ENCODE results near the gene ERLIN1.

DNA sequence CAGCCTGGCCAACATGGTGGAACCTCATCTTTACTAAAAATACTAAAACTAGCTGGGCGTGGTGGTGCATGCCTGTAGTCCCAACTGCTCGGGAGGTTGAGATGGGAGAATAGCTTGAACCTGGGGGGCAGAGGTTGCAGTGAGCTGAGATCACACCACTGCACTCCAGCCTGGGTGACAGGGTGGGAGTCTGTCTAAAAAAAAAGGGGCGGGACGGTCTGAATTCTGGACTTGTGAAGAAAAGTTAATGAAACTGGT lies 29.8 kb upstream of the HPS1 start:
- PRO-cap: no peak

DNA sequence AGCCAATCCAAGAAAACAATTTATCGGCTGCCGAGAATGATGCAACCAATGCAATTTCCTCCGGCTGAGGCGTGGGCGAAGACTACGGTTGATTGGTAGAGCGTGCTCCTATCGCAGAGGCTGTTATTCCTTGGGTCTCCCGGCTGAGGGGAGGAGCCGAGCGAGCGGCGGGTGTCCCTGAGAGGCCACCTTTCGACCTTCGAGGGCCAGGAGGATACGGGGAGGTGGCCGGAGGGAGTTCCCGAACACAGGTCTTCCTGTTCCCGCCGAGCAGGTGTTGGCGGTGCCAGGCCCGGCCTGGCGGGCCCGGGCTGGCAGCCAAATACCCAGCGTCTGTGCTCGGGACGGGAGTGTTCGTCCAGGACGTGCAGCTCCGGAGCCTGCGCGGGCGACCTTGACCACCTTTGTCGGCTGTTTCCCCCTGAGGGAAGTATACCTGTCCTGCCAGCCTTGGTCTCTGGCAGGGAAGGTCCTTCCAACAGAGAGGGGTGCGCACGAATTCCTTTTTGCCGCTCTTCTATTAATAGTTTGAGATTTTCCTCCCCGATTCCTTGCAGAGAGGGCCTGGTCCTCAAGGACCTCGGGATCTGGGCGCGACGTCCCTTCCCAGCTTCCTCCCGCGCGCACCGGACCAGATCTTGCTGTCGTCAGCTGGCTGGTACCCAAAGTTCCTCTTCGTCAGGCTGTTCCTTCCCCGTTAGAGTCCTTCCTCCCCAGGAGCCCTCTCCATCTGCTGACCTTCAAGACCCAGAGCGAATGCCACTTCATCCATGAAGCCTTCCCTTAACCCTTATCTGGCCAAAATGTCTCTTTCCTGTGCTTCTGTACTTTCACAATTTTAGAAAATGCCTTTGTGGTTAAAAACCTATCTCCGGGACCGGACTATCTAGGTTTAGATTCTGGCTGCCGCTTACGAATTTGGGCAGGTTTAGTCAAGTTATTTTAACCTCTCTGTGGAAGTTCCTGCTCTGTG lies 640 bp upstream of the GOT1 start:
- PRO-cap: bidirectional peak, plus-strand start at position 159 of the sequence, minus-strand start outside the sequence; unidirectional peak, plus-strand start at position 325 of the sequence; unidirectional peak, minus-strand start at position 396 of the sequence; unidirectional peak, minus-strand start at position 625 of the sequence; unidirectional peak, minus-strand start at position 732 of the sequence

DNA sequence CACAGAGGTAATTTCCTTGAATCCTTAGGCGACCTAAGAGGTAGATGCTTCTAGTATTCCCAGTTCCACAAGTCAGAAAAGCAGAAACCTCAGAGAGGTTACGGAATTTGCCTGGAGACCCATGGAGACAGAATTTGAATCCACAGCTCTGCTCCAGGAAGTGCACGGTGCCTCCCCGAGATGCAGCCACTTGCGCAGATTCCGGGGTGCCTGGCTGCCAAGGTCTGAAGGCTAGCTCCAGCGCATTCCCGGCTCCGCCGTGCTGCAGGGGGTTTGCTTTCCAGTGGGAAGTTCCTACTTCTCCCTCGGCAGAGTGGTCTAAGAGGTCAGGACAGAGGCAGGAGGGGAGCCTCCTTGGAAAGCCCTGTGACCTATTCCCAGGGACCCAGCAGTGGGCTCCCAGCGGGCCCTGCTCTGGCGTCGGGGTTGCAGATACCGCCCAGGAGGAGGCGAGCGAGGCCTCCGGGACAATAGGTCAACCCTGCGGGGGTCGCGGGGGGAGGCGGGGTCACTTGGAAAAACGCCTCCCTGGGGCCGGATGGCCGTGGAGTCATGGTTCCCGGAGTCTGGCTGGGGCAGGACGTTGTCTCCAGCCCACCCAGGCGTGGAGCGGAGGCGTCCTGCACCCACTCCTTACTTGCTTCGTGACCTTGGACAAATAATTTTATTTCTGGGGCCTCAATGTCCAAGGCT lies 10.0 kb upstream of the NKX2-3 start:
- PRO-cap: no peak

- PRO-cap: no peak
Observed at GRCh38 chr10:99595794-99596270, 24.4 kb downstream of the SLC25A28 start.

DNA sequence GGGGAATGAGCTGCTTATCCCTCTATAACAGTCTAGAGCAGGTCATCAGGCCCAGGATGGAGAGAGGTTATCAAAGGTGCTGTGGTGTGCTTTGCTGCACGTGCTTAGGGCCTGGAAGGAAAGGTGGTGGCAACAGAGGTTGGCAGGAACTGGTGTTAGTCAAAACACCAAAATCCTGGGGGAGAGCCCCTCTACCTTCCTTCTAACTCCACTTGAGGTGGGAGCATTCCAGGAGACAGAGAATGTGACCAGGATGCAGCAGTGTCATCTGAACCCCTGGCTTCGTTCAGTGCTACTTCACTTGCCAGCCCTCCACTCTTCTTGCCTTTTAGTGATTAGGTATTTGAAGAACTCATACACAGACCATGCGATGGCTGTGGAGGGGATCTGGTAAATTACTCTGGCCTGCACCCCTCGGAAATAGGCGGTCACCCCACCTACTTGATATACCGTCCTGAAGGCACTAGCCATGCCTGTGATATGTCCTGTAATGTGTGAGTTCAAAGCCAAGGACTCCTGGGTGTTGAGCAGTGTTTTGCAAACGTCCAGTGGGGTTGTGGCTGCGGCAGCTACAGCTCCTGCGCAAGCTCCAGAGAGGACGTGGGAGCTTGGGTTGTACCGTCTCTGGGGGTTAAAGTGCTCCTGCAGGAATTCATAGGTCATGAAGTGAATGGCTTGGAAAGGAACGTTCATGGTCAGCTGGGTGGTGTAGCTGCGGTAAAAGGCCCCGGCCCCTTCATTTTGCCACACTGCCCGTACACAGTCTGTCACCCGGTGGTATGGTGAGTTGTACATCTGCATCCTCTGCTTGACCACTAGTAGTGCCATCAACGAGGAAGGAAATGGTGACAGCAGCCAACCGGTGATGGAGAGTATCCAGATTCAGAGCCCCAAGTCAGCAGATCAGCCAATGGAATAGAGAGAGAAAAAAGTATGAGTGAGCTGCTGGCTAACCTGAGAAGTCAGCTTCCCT lies 9.4 kb downstream of the SLC25A28 start:
- PRO-cap: no peak

DNA sequence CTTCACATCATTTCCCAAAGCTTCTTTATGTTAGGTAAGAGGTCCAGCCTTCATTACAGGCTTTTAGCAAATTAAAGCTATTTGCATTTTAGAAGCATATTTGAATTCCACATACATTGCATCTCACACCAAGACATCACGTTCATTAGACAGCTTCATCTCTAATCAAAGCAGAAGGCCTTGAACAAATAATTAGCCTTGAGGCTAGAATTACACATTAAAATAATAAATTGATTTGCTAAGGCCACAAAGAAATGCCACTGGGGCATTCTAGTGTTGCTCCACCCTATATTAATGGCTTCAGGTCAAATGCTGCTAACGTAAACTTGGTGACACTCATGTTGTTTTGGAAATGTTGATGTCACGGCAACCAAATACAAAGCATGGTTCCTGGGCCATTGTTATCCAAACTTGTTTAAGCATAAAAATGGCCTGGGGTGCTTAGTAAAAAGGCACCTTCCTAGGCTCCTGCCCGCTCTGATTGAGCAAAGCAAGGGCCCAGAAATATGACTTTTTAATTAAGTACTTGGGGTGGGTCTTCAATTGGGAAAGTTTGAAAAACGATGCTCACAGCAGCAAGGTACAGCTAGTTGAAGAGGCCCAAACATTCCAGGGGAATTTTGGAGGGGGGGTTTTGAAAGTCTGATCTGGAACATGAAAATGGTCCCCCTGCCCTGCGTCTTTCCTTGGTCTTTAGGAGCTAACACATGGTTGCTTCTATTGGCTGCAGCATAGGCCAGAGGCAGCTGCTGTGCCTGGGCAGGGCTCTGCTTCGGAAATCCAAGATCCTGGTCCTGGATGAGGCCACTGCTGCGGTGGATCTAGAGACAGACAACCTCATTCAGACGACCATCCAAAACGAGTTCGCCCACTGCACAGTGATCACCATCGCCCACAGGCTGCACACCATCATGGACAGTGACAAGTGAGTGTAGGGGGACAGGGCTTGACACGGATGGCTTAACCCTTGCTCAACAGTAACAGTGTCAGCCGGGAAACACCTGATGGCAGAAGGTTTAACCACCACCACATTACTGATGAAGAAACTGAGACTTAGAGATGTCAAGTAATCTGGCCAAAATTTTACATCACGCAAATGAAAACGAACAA lies 67.8 kb downstream of the ABCC2 start:
- PRO-cap: no peak

- PRO-cap: no peak
Observed at GRCh38 chr10:99921803-99922623, 87.7 kb downstream of the DNMBP start.

GRCh38 chr10:100185223-100186273 lies at the start of gene ERLIN1:
ERLIN1 (minus strand) TSS chr10:100186029.
- PRO-cap: bidirectional peak, plus-strand start at chr10:100186105, minus-strand start at chr10:100185966

- PRO-cap: no peak
Observed at GRCh38 chr10:100342167-100342885, 4.7 kb upstream of the SCD start.

DNA sequence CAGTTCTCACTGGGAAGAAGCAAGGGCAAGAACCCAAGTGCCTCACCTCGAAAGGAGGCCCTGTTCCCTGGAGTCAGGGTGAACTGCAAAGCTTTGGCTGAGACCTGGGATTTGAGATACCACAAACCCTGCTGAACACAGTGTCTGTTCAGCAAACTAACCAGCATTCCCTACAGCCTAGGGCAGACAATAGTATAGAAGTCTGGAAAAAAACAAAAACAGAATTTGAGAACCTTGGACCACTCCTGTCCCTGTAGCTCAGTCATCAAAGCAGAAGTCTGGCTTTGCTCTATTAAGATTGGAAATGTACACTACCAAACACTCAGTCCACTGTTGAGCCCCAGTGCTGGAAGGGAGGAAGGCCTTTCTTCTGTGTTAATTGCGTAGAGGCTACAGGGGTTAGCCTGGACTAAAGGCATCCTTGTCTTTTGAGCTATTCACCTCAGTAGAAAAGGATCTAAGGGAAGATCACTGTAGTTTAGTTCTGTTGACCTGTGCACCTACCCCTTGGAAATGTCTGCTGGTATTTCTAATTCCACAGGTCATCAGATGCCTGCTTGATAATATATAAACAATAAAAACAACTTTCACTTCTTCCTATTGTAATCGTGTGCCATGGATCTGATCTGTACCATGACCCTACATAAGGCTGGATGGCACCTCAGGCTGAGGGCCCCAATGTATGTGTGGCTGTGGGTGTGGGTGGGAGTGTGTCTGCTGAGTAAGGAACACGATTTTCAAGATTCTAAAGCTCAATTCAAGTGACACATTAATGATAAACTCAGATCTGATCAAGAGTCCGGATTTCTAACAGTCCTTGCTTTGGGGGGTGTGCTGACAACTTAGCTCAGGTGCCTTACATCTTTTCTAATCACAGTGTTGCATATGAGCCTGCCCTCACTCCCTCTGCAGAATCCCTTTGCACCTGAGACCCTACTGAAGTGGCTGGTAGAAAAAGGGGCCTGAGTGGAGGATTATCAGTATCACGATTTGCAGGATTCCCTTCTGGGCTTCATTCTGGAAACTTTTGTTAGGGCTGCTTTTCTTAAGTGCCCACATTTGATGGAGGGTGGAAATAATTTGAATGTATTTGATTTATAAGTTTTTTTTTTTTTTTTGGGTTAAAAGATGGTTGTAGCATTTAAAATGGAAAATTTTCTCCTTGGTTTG lies 16.4 kb downstream of the SCD start:
- PRO-cap: no peak

DNA sequence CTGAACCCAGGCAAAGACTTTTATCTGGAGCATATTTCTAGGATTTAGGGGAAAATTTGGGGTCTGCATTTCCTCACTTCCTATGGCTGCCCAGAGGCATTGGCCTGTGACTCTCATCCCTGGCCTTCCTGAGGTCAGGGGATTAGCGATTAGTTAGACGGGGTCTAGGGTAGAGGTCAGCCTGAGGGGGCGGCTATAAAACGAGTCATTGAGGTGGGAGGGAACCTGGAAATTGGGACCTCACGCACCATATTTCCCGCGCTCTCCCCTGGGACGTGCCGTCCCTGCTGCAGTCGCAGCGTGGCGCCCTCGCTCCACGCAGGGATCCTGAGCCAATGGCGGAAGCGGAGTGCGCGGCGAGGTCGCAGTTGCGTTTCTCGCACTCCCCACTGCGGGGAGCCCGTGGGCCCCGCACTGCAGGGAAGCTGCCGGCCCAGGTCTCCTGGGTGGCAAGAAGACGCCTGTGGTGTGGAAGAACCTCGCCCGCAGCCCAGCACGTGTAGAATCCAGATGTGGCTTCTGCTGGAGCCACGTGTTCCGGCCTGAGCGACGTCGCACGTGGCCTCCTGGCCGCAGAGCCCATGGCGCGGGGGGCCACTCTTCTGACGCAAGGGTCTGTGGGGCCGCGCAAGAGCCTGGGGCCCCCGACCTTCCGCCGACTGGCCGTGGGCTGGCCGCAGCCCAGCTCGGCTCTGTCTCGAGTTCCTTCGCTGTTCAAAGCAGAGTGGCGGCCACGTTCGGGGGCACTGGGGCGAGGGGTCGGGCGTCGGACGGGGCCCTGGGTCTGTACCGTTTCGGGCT lies 26.3 kb downstream of the HIF1AN start:
- PRO-cap: no peak

DNA sequence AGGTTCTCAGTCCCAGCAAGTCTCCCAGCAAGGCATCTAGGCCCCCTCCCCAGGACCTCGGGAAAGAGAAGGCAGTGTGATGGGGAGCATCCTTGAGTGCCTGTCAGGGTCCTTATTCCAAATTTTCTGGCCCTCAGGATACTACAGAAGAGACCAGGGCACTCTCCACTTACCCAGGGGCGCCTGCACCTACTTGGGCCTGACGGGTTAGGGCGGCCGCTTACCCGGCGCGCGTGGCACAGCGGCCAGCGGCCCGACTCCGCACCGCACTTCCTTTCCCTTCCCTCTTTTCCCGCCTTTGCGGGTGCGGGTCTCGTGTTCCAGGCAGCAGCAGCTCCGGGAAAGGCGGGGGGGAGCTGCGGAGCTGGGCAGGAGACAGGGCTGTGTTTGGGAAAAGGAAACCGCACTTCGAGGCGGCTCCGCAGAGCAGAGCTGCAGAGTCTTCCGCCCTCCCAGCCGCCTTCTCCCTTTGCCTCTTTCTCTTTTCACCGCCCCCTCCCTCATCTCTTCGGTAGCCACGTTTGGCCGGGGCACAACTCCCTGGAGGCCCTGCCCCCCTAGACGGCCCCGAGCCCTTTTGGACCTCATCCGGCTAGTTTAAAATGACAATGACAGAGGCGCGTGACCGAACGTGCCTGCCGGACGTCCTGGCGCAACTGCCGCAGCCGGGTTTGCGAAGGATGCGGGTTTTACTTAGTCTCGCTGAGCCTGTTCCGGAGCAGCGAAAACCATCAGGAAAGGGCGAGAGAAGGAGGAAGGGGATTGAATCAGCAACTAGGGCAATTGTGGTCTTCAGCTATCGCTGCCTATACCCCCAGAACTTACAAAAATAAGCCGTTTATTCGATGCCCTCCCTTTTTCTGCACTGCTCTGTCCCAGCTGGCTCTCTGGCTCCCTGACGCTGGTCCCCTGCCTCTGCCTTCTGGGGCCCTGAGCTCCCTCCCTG lies 7.9 kb upstream of the PAX2 start:
- PRO-cap: no peak

GRCh38 chr10:100912115-100912374 lies 718 bp upstream of the SLF2 start:
- PRO-cap: no peak

DNA sequence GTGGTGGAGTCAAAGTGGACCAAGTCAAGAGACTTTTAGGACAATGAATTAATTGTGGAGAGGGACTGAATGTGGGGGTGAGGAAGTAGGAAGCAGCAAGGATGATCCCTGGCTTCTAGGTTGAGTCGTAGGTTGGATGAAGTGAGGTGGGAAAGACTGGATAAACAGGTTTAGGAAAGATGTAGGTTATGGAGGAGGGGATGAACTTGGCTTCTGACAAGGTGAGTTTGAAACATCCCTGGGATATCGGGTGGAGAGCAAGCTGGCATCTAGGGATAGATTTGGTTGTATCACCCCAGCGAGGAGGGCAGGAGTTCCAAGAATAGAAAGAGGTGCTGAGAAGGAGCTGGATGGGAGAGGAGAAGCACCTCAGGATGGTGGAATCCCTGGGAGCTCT lies 7.6 kb downstream of the SEMA4G start:
- PRO-cap: no peak

DNA sequence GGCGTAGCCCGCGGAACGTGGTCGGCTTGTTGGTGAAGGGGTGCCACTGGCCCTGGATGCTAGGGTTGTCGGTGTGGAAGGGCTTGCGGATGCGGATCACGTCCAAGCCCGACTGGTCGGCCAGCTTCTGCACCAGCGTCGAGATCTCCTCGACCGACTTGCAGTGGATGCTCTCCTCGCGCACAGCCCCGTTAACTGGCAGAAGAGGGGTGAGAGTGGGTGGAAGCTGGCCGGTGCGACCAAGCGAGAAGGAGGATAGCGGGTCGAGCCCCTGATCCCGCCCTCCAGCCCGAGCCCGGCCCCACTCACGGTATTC lies 558 bp downstream of the MRPL43 start:
- PRO-cap: no peak

DNA sequence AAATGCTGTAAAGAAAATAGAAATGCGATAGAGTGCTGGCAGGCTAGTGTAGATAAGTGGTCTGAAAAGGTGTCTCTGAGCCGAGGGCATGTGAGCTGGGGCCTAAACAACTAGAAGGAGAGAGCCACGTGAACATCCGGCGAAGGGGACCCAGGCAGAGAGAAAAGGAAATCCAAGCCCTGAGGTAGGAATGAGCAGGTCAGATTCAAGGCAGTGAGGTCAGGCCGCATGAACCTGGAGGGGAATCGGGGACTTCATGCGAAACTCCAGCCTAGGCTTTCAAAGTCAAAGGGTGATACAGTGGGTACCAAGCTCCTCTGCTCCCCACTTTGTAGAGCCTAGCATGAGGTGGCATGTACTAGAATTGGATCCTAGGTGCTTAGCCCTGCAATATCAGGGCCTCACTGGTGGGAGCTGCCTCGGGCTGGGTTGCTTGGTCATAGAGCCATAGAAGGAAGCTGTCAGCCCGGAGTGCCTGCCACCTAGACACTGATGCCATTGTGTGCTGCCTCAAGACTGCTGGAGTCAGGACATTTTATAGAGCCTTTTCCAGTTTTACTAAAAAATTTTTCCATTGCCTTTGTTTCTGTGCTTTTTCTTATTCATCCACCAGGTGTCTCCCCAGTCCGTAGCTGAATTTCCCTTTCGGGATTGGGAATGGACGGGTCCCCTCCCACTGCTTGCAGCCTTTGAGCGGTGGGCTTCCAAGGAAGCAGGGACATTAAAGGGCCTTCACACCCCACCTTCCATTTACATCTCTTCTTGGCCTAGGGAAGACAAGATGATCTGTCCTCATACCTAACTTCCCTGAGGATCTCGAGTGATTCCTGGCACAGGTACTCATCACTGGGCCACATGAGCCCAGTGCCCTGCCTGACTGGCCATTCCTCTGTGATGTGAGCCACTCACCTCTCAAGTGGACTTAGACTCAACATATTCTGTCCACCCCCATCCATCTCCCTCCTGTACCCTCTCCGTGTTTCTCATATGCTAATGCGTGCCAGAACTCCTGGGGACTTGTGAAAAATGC lies 5.5 kb upstream of the LZTS2 start:
- PRO-cap: no peak

DNA sequence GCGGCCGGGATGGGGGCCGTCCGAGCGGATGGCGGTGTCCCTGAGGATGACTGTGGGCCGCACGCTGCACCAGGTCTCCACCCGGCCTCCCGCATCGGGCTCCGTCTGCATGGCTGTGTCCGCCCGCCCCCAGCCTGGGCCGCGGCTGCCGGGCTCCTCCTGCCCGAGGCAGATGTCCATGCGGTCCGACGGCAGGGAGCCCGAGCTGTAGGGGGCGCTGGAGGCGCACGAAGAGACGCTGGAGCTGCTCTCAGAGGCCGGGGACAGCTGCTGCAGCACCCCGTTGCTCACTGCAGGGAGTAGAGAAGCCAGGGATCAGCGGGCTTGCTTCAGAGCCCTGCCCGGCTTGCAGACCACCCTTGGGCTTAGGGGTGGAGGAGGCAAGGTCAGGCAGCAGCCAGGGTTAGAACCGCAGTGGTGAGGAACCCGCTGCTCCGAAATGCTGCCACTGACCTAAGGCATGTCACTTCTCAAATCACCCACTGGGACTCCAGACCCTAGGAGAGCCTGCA lies 11.9 kb downstream of the PDZD7 start:
- PRO-cap: no peak

DNA sequence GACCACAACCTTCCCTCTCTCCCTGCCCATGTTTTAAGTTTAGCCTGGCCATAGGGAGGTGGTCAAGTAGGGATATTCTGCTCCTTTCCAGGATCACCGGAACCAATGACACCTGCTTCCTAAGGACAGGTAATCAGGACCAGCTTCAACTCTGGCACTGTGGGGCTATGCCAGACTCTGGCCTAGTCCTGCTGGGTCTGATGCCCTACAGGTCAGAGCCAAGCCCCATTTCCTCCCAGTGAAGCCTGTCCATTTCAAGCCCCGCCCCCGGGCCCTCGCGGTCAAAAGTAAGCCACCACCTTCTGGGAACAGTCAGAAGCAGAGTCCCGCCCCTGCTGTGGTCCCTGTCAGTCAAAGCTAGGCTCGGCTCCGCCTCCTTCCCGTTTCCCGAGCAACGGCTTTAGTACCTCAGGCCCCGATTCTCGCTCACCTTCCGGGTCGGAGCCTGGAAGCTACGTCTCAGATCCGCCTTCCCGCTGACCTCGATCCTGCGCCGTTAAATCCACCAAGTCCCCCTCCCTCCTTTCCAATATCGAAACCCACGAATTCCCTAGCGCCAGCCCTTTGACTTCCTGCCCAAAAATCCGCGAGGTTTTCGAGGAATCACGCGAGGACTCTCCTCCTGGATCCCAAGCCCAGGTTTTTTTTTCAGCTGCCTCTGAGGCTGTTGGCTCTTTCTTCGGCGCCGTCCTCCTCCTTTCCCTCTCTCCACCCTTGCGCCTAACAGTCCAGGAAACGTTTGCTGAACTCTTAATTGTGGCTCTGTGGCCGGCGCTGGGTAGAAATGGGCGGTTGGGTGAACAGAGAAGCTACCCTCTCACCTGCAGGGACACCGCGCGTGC lies 11.7 kb downstream of the SFXN3 start:
- PRO-cap: unidirectional peak, plus-strand start at position 311 of the sequence; bidirectional peak, plus-strand start at position 429 of the sequence, minus-strand start at position 531 of the sequence

DNA sequence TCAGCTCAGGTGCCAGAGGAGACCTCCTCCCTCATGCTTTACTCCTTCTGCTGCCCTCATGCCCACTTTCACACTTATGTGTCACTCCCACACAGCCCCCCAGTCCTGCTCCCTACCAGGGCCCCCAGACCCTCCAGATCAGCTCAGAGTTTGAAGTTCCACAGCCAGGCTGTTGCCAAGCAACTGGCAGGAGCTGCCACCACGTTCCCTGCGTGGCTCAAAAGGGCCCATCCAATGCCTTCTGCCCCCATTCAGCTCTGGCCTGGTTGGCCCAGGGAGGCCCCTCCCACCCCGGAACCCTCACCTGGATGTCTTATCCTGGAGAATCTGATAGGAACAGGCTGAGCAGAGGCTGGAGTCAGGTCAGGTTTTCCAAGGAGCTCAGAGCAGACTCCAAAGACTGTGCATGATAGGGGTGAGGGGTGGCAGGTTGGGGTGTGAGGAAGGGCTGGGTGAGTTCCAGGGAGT lies 10.1 kb downstream of the TLX1 start:
- PRO-cap: no peak

DNA sequence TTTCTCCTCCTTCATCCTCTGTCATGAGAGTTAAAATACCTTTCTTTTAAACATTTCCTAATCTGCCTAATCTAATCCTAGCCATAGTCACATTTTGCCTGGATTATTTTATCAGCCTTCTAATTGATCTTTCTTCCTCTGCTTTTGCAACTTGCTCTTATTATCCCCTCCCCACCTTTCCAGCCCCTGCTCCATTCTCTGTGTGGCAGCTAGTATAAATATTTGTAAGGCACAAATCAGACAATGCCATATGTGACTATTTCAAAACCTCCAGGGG lies 77.3 kb downstream of the POLL start:
- PRO-cap: no peak

Measured in type B pancreatic cell (in vitro differentiated cells).